Mammary epithelial cell (primary cell): Measurements from ENCODE around the gene KCNG2.

GRCh38 chr18:77086052-77086497 is 46.5 kb downstream of the MBP start:
- CAGE, long polyA plus RNA = no peak
- RRBS = no CpG with 5 or more reads among the region's 3 CpGs

- CAGE, long polyA plus RNA = no peak
- RRBS = over 99% methylated on average over 10 of the region's 27 CpGs
Observed at GRCh38 chr18:77089939-77091035, 42.3 kb downstream of the MBP start.

- CAGE, long polyA plus RNA = no peak
- RRBS = no CpG with 5 or more reads among the region's 13 CpGs
Observed at GRCh38 chr18:77095297-77096099, 37.1 kb downstream of the MBP start.

DNA sequence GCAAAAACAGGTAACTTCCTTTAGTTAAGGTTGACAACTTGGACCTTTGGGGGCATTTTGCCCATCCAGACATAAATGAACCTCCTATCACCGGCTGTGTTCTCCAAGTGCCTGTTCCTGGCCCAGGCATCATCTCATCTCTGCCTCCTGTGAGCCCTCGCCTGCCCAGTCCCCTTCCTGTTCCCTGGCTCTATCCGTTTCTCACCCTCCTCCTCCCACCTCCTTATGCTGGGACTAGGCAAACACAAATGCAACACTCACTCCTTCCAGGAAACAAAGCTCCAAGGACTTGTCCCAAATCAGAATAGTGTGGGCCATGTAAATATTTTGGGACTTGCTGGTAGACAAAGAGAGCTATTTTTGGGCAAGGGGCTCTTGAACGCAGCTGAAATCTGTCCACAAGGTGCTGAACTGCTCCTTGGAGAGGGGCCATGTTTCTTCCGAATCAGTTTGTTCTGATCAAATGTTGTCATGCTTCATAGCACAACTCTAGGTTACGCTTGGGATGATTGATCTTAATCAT is 25.3 kb downstream of the MBP start:
- CAGE, long polyA plus RNA = no peak
- RRBS = no CpG with 5 or more reads among the region's 6 CpGs

GRCh38 chr18:77118758-77119280 is 13.8 kb downstream of the MBP start:
- CAGE, long polyA plus RNA = no peak
- RRBS = no CpG with 5 or more reads among the region's 8 CpGs

DNA sequence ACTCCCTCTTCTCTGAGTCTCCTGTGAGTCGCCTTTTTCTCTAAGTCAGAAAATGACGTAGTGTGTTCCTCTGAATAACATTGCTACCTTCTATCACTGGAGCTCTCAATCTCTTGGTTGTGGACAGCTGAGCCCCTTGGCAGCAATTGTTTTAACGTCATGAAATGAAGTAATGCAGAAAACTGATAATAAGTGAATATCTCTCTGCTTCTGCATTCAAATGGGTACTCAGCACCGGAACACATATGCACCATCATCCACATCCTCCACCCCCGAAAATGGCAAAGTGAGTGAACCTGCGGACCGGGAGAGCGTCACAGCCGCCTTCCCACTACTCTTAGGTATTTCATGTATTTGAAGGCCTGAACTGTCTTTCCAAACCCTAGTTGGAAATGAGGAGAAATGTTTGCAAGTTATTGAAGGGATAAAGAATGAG is 433.2 kb upstream of the SALL3 start:
- CAGE, long polyA plus RNA = no peak
- RRBS = 78% methylated on average over 4 of the region's 9 CpGs

DNA sequence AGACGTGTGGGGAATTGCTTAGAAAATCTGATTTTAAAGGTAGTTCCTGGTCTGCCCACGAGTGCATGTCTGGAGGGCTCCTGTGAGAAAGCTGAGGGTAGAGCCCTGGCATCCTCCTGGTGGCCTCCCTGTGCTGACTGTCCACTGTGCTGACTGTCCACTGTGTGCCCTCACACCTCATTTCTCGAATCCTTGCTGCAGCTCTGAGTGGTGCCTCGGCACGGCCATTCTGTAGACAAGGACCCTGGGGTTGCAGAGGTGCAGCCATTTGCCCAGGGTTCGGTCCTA is 69.1 kb upstream of the NFATC1 start:
- CAGE, long polyA plus RNA = no peak
- RRBS = no CpG with 5 or more reads among the region's 6 CpGs

DNA sequence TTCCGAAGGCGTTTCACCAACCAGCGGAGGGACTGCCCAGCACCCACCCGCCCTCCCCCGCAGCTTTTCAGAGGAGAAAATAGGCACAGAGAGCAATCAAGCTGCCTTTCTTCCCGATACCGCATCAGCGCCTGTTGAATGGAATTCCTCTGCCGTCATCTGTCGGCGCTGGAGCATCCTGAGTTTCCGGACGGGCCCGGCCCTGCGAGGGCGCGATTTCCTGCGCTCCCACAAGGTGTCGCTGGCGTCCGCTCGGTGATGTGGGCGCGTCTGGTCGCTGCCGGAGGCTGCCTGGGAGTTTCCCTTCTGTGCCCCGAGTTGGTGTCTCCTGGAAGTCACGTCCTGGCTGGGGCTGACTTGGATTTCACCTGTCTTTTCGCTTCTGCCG is 16.8 kb upstream of the NFATC1 start:
- CAGE, long polyA plus RNA = no peak
- RRBS = 2% methylated on average over 11 of the region's 30 CpGs

GRCh38 chr18:79396984-79397667 is 1.4 kb downstream of the NFATC1 start:
- CAGE, long polyA plus RNA = no peak
- RRBS = 41% methylated on average over 6 of the region's 31 CpGs

DNA sequence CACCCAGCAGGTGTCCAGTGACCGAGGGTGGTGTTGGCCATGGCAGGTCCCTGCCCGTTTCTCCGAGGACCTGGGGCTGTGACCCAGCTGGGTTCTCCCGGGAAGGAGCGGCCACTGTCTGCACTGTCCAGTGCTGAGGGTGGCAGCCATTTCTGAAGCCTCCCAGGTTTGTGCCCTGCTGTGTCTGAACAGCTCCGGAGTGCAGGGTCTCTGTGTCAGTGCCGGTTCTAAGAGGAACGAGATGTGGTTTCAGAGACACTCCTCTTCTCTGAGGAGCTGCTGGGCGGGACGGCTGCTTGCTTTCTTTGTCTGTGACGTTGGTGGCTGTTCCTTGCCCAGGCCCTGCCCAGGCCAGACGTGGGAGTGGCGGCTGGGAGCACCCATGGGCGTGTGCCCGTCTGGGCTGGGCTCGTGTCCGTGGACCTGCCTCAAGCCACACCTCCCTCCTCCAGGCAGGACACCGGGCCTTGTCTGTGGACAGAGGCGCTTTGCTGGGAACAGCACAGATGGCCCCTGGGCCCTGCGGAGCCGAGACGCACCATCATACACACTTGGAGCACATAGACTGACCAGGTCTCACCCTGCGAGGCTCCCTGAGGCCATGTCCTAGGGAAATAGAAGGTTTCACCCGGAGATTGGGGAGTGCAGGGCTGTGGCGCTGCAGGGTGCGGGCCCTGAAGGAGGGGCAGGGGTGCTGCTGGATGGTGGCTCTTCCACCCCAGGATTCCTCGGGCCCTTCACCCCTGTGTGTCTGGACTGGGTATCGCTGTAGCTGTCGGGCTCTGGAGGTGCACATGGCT is 45.0 kb downstream of the NFATC1 start:
- CAGE, long polyA plus RNA = no peak
- RRBS = 97% methylated on average over 3 of the region's 29 CpGs

GRCh38 chr18:79486359-79487022 is 90.8 kb downstream of the NFATC1 start:
- CAGE, long polyA plus RNA = no peak
- RRBS = 82% methylated on average over 10 of the region's 53 CpGs

GRCh38 chr18:79567635-79568327 is 111.8 kb upstream of the CTDP1 start:
- CAGE, long polyA plus RNA = no peak
- RRBS = no CpG with 5 or more reads among the region's 23 CpGs

- CAGE, long polyA plus RNA = no peak
- RRBS = no CpG with 5 or more reads among the region's 18 CpGs
Observed at GRCh38 chr18:79681433-79682227, 2.0 kb downstream of the CTDP1 start.

GRCh38 chr18:79797667-79798441 is at the start of gene KCNG2:
Gene KCNG2 (plus strand): TSS chr18:79797938.
- CAGE, long polyA plus RNA = no peak
- RRBS = 3% methylated on average over 54 of the region's 101 CpGs

DNA sequence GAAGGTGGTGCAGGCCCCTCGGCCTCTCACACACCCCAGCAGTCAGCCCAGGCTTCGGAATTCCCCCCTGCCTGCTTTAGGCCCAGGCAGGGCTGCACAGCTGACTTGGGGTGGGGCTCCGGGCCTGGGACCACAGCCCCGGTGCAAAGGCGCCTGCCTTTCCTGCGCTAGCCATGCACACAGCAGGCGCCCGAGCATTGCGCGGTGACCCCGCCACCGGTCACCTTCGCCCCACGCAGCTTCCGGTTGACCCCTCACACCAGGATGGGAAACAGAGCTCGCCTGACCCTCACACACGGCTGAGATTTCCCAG is 46.1 kb downstream of the SLC66A2 start:
- CAGE, long polyA plus RNA = no peak
- RRBS = 98% methylated on average over 9 of the region's 17 CpGs

DNA sequence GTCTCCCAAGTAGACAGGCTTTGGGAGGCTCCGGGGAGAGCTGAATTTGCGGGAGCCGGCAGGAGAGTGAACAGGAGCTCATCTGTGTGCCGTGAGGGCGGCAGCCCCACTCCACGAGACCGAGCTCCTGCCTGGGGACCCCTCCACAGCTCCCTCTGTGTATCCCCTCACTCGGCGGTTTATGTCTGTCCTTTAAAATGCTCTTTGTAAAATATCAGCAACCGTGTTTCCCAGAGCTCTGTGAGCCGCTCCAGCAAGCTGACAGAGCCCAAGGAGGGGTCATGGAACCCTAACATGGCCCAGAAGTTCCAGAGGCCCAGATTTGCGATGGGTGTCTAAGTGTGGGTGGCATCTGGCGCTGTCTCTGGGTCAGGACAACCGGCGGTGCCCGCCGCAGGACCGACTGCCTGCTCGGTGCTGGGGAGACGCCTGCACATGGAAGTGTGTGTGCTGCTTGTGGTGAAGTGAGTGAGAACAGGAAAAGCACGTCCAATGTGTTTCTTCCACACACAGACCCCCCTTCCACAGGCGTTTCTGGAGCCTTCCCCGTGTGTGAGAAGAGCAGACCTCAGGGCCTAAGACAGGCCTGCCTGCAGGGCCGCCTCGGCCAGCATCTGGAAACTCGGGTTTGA is 34.8 kb downstream of the SLC66A2 start:
- CAGE, long polyA plus RNA = no peak
- RRBS = no CpG with 5 or more reads among the region's 26 CpGs

- CAGE, long polyA plus RNA = no peak
- RRBS = no CpG with 5 or more reads among the region's 7 CpGs
Observed at GRCh38 chr18:79944575-79945292, 6.7 kb downstream of the SLC66A2 start.

DNA sequence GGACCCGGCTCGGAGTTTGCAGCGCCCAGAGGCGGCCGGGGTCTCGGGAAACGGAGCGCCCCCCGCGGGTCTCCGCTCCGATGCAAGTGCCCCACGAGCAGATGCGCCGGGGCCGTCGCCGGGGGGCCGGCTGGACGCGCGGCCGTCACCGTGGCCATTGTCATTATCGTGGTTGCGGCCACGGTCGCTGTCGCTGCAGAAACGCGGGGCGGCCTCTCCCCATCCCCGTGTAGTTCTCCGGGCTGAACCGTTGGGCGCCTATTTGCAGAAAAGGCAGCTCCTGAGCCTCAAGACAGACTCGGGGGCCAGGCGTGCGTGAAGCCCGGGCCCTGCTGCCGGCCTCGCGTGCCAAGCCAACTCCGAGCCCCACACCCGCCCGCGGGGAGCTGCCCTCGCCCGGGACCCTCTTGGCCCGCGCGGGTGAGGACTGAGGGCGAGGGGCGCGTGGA is 609 bp upstream of the SLC66A2 start:
- CAGE, long polyA plus RNA = no peak
- RRBS = 2% methylated on average over 27 of the region's 55 CpGs

DNA sequence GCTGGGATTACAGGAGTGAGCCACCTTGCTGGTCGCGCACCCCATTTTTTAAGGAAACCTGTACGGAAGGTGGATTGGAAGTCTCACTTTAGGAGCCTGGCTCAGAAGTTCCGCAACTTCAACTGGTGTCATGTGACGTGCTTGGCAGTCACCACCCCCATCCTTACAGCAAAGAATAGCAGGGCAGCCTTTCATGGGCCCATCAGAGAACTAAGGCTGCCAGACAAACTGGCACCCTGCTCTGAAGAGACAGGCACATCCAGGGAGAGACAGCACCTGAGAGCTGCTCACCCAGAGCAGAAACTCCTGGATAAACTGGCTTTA is 3.4 kb upstream of the SLC66A2 start:
- CAGE, long polyA plus RNA = no peak
- RRBS = no CpG with 5 or more reads among the region's 5 CpGs

DNA sequence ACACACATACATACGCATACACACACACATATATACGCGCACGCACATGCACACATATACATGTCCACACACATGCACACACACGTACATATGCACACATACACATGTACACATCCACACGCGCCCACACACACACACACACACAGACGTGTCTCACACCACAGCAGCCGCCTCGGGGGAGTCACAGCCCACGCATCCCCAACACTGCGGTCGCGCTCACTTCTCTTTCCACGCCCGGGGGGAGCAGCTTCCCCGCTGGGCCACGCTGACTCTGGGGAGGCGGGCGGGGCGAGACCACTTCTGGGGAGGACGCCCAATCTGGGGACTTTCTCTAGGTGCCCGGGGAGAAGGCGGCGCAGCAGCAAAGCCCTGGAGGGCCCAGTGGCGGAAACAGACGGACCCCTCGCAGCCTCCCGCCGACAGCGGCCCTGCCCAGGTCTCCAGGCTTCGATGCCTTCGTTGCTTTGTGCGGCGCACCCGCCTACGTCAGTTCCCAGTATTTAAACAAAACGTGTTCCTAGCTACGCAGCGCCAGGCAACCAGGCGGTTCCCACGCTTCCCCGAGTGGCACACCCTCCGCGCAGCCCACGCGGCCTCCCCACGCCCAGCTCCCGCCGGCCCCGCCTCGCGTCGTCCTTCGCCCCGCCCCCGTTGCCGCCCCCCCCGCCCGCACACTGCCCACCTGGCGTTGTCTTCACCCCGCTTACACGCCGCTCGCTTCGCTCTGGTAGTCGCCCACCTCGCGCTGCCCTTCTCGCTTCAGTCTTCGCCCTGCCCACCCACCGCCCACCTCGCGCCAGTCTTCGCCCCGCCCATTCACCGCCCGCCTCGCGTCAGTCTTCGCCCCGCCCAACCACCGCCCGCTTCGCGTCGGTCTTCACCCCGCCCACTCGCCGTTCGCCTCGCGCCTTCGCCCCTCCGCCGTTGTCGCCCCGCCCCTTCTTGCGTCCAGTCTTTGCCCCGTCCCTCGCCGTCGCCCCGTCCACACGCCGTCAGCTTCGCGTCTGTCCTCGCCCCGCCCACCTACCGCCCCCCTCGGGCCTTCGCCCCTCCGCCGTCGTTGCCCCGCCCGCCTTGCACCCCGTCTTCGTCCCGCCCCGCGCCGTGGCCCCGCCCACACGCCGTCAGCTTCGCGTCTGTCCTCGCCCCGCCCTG is 688 bp upstream of the RBFA start:
- CAGE, long polyA plus RNA = no peak
- RRBS = under 1% methylated on average over 8 of the region's 131 CpGs